ENCODE results near the genes GTF2H3 and NCOR2.

- CAGE, long polyA plus RNA = no peak
- RRBS = 3% methylated on average over 12 of the region's 77 CpGs
Observed at GRCh38 chr12:123532878-123533643, 458 bp downstream of the RILPL1 start.

DNA sequence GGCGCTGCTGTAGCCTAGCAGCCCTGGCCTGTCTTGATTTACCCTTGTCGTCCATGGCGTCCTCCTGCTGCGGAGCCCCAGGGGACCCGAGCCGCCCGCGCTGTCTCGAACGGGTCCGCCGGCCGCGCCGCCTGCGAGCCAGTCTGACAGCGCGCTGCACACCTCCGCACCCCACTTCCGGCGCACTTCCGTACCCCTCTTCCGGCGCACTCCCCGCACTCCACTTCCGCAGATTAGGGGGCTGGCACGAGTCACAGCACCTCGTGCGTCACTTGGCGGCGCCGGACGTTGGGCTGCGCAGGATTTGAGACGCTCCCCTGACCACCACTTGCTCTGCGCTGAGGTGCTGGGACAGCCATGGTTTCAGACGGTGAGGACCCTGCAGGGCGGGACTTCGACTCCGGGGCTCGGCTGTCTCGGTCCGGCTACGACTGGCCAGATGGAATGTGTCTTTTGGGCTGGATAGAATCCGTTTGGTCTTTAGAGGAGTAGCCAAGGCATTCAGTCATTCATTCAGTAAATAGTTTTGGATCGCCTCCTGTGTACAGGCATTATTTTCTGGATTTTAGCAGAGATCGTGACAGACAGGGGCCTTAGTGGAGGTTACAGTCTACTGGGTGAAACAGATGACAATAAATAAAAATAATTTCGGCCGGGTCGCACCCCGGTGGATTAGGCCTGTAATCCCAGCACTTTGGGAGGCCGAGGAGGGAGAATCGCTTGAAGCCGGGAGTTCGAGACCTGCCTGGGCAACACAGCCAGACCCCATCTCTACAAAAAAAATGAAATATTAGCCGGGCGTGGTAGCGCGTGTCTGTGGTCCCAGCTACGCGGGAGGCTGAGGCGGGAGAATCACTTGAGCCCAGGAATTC lies at the start of gene GTF2H3:
Gene GTF2H3, plus strand, starts transcription at position 327 of the 872 bp plus-strand sequence.
- CAGE, long polyA plus RNA = start-site peak on the minus strand centred at position 158 of the sequence, 59 bp wide, 1,095 and 1,047 reads in 2 replicates; start-site peak on the plus strand centred at position 316 of the sequence, 56 bp wide, 209 and 159 reads in 2 replicates
- RRBS = under 1% methylated on average over 25 of the region's 62 CpGs

DNA sequence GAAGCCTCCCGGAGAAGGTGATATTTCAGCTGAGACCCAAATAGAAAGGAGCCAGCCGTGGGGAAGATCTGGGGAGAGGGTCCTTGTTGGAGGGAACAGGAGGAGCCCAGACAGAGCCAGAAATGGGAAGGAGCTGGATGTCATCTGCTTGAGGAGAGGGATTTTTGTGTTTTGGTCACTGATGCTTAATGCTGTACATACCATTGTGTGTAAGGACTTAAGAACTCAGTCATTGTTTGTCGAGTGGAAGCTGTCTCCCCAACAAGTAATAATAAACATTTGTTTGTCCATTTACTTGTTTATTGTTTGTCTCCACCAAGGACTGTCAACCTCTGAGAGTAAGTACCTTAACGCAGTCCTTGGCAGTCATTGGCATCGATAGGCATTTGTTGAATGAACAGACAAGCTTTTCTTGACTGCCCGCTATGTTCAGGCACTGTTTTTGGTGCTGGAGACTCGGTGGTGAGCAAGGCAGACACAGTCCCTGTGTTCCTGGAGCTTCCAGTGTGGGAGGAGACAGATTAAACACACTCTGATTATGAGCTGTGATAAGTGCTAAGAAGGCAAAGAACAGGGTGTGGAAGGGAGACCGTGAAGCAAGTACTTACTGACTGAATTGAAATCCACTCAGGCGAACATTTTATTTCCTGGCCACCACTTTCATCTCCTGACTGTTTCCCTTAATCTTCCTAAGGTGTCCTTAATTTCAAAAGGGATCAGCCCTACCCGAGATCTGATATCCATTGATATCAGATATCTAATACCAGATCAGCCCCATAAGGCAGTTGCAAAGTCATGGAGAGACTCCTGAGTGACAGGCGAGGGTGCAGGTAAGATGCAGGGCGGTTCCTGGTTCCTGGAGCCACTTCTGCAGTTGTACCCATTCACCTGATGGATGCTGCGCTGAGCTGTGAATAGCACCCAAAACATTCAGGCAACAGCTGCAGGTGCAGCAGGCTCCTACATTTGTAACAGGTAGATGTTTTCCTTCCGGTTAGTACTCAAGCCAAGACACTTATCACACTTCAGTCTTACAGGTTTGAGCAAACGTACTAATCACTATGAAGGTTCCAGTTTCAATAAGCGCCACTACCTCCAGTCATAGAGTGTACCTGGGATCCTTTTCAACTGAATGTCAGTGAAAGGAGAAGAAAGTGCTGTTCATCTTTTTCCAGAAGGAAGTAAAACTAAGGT lies 1.4 kb downstream of the ATP6V0A2 start:
- CAGE, long polyA plus RNA = no peak
- RRBS = no CpG with 5 or more reads among the region's 16 CpGs

- CAGE, long polyA plus RNA = no peak
- RRBS = 14% methylated on average over 1 of the region's 4 CpGs
Observed at GRCh38 chr12:123907859-123908324, 64.7 kb downstream of the CCDC92 start.

- CAGE, long polyA plus RNA = no peak
- RRBS = no CpG with 5 or more reads among the region's 16 CpGs
Observed at GRCh38 chr12:123933319-123933845, 39.2 kb downstream of the CCDC92 start.

- CAGE, long polyA plus RNA = no peak
- RRBS = 21% methylated on average over 4 of the region's 9 CpGs
Observed at GRCh38 chr12:124036314-124036686, 63.3 kb downstream of the ZNF664 start.

GRCh38 chr12:124186505-124186836 lies 108.4 kb upstream of the RFLNA start:
- CAGE, long polyA plus RNA = no peak
- RRBS = no CpG with 5 or more reads among the region's 8 CpGs

GRCh38 chr12:124384583-124385022 lies 89.7 kb downstream of the RFLNA start:
- CAGE, long polyA plus RNA = no peak
- RRBS = no CpG with 5 or more reads among the region's 10 CpGs

DNA sequence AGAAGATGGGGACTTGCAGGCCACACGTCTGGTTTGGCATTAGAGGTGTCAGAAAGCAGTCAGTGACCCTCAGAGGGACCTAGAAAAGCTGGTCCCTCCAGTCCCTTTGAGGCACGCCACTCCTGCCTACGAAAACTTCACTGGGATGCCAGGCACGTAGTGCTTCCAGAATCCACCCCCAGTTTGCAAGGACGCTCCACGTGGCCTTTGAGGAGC lies 127.0 kb downstream of the RFLNA start:
- CAGE, long polyA plus RNA = no peak
- RRBS = no CpG with 5 or more reads among the region's 6 CpGs

DNA sequence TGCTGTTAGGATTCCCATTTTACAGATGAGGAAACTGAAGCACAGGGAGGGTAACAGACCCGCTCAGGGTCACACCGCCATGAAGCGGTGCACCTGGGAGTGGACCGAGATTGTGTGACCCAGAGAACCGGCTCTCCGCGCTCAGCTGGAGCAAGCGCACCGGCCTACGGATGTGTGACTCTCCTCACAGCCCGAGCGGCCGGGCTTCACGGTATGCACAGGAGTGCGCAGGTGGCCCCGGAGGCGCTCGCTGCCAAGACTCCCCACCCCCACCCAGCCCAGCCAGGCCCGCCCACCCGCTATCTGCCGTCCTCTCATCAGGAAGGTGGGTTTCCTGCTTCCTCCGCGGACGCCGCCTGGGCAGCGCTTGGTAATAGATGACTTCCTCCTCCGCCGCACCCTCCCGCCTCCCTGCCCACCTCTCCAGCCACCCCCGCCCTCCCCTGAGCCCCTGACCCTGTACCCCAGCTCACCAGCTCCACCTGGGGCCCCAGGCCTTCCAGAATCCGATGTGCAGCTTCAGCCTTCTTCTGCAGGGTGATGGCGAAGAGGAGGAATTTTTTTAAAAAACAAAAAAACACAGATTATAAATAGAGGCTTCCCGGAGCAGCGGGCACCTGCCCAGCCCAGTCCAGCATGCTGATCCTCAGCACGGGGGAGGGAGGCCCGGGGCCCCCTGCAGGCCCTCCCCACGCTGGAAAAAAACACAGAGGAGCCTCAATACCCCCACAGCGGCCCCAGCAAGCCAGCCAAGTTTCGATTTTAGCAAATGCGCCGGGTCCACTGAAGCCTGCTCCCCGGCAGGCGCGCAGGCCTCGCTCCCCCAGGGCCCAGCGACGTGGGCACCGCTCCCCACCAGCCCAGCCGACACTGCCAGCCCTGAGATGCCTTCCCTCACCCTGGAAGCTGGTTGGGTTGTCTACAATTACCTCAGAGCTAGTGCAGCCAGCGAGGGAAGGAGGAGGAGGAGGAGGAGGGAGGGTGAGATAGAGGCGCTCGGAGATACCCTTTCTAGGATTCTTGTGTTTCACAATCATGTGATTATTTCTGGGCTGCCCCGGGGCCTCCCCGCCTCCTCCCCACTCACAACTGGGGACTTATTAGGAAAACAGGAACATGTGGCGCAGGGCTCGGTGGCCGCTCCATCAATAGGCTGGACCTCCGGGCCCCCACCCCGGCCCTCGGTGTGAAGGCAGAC lies 110.4 kb downstream of the NCOR2 start:
- CAGE, long polyA plus RNA = no peak
- RRBS = 37% methylated on average over 21 of the region's 60 CpGs

- CAGE, long polyA plus RNA = no peak
- RRBS = no CpG with 5 or more reads among the region's 7 CpGs
Observed at GRCh38 chr12:124498821-124499241, 68.6 kb downstream of the NCOR2 start.

DNA sequence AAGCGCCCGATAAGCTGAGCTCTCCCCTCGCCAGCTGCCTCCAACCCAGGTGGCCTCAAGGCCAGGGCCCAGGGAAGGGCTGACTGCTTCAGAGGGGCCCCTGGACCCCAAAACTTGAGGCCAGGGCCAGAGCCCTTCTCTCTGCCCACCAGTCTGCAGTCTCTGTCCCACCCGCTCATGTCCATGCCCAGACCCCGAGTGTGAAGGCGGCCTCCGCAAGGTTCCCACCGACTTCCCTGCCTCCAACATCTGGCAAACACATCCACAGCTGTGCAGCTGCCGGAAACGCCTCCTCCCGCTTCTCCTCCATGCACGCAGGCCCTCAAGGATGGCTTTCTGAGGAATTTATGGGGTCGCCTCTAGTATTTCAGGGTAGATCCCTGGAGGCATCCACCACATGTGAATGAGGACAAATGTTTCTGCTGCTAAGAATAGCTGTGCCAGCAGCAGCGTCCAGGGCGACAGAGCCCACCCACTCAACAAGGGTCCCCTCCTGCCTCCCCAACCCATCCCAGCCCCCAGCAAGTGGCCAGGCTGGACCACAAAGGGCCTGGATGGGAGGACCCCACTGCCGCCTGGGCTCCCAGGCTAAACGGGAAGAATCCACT lies 59.7 kb downstream of the NCOR2 start:
- CAGE, long polyA plus RNA = no peak
- RRBS = no CpG with 5 or more reads among the region's 17 CpGs

- CAGE, long polyA plus RNA = no peak
- RRBS = 13% methylated on average over 5 of the region's 22 CpGs
Observed at GRCh38 chr12:124551354-124552100, 15.9 kb downstream of the NCOR2 start.

GRCh38 chr12:124566947-124567668 lies at the start of gene NCOR2:
Gene NCOR2, minus strand, starts transcription at chr12:124567612.
- CAGE, long polyA plus RNA = no peak
- RRBS = 1% methylated on average over 49 of the region's 109 CpGs

DNA sequence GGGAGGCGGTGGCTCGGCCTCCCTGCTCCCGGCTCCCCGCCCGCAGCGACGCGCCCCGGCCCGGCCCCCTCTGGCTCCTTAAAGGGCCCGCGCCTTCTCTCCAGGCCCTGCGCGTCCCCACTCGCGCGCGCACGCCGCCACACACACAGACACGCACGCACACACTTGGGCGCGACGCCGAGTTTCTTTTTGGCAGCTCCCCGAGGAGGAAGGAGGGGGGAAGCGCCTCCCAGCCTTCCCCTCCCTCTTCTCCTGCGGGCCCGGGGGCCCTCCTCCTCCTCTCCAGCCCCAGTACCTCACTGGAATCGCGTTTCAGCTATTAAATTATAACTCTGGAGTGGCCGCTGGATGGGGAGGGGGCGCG lies 239 bp upstream of the NCOR2 start:
- CAGE, long polyA plus RNA = no peak
- RRBS = no CpG with 5 or more reads among the region's 35 CpGs

- CAGE, long polyA plus RNA = no peak
- RRBS = no CpG with 5 or more reads among the region's 8 CpGs
Observed at GRCh38 chr12:124698598-124699109, 131.2 kb upstream of the NCOR2 start.

- CAGE, long polyA plus RNA = no peak
- RRBS = no CpG with 5 or more reads among the region's 9 CpGs
Observed at GRCh38 chr12:124735642-124736357, 127.9 kb downstream of the SCARB1 start.

DNA sequence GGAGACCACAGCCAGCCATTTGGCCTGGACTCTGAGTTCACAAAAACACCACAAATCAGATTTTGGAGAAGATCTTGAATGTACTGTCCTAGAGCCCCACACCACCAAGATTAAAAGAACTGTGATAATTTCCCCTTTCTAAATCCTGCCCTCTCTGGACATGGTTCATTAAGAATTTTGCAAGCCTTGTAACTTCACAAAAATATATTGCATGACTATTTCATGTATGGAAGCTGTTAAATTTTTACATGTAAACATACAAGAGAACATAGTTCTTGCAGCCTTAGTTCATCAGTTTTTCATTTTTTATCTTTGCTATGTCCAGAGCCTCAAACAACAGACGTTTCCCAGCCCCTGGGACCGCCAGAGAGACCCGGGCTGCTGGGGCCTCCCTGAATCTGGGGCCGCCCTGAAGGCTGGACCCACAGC lies 96.9 kb downstream of the SCARB1 start:
- CAGE, long polyA plus RNA = no peak
- RRBS = no CpG with 5 or more reads among the region's 4 CpGs

DNA sequence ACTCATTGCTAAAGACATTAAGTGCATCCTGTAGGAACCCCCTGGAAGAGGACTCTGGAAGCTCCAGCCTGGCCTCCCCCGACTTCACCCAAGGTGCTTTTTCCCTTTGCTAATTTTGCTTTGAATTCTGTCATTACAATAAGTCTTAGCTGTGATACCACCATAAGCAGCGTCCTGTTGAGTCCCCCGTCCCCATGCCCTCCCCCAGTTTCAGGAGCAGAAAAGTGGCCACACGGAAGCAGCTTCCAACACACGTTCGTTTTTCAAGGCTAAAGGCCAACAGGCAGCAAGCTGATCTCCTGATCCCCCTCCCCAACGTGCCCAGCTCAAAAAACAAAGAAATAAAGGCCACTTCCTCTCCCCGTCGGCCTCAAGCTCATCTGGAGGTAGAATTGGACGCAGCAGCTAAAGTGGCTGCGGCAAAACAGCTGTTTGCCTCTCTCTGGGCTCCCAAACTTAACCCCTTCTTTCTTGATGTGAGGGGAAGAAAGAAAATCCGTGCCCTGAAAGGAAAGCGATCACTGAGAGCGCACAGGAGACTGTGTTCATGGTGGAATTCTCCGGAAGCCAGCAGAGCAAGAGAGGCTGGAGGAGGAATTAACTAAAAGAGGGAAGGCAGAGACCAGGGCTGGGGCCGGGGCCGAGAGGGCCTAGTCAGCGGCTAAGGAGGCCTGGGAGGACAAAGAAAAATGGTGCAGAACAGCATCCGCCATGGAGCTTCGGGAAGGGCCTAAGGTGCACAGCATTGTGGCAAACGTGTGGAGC lies 66.3 kb downstream of the SCARB1 start:
- CAGE, long polyA plus RNA = no peak
- RRBS = 62% methylated on average over 2 of the region's 21 CpGs

- CAGE, long polyA plus RNA = no peak
- RRBS = 83% methylated on average over 5 of the region's 22 CpGs
Observed at GRCh38 chr12:124807524-124808128, 56.0 kb downstream of the SCARB1 start.

Data from BJ (cell line).